Fallopian tube (tissue), 1 donor: ENCODE measurements around the gene ZNF727.

DNA sequence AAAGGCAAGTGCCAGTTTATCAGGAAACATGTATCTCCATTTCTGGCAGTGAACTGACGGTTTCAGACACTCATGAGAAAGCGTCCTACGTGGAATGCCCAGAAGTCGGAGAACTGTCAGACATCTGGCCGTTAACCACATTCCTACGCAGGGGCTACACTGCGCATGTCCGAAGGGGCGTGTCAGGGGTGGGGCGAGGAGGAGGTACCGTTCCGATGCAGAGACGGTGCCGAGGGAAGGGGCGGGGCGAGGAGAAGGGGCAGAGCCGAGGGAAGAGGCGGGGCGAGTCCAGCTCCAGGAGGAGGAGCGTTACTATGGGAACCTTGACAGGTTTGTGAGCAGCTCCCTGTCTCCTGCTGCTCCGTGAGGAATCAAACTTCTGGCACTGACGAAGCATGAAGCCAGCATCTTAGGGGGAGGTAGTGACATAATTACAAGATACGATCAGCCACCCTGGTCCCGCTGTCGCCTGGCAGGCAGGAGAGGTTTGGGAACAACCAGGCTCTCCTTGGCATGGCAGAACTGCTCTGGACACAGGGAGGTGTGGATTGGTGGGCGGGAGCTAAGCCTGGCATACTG lies 367.0 kb upstream of the NUPR2 start:
- PRO-cap, result no peak

DNA sequence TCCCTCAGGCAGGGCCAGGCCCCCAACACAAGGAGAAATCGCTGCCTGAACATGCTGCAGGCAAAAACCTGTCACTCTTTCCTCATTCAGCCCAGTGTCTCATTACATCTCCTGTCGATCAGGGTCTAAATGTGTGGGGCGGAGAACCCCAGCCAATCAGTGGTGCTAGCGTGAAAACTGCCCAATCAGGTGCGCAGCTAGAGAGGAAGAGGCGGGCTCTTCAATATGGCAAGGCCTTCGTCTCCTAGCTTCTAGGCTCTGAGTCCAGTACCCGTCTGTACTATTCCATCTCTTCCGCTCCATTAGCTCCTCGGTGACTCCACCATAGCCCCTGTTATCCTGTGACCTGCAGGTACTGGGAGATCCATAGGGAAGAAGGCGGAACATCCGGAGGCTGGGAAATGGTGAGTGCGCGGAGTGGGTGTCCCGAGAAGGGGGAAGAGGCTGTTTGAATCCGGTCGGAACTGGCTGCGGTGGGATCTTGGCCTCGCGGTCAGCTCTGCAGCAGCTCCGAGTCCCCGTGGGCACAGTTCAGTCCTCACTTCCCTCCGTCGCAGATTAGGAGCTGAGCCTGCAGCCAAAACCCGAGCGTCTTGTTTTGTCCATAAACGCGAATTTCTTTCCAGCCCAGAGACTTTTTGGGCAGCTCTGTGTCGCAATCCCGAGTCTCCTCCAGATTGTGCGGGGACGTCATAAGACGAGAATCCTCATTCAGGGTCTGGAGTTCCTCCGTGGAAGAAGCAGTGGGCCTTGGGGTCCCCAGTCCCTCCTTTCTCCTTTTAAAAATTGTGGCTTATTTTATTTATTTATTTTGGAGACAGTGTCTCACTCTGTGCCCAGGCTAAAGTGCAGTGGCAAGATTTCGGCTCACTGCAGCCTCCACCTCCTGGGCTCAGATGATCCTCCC lies at the start of gene ZNF727:
ZNF727 (plus strand) TSS at position 214 of the 907 bp plus-strand sequence.
- PRO-cap, result bidirectional peak, plus-strand start at position 223 of the sequence, minus-strand start at position 101 of the sequence; bidirectional peak, plus-strand start at position 710 of the sequence, minus-strand start at position 651 of the sequence

DNA sequence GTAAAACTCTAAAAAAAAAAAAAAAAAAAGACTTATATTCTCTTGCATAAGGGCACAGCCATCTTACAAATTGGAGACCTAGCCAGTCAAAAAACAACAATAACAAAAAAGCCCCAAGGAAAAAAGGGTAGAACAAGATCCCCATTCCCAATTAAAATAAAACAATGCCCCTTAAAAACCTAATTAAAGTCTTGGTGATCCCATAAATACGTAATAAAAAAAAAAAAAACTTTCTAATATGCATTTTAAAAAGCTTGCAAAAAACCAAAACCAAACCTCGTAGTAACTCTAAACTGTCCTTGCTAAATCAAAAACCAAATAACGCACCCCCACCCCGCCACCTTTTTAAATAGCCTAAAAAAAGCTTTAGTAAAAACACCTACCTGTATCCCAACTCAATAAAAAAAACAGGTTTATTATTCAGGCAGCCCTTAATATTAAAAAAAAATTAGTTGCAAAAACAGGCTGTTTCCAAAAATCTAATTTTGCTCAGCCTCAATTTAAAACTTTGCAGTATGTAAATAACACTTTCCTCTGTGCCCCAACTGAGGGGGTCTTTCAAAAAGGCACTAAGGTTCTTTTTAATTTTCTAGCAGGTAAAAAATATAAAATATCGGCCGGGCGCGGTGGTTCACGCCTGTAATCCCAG lies 52.7 kb downstream of the ZNF680 start:
- PRO-cap, result no peak

GRCh38 chr7:64569046-64569936 lies 6.4 kb upstream of the ZNF680 start:
- PRO-cap, result no peak

- PRO-cap, result no peak
Observed at GRCh38 chr7:64685372-64686159, 19.6 kb downstream of the ZNF107 start.

DNA sequence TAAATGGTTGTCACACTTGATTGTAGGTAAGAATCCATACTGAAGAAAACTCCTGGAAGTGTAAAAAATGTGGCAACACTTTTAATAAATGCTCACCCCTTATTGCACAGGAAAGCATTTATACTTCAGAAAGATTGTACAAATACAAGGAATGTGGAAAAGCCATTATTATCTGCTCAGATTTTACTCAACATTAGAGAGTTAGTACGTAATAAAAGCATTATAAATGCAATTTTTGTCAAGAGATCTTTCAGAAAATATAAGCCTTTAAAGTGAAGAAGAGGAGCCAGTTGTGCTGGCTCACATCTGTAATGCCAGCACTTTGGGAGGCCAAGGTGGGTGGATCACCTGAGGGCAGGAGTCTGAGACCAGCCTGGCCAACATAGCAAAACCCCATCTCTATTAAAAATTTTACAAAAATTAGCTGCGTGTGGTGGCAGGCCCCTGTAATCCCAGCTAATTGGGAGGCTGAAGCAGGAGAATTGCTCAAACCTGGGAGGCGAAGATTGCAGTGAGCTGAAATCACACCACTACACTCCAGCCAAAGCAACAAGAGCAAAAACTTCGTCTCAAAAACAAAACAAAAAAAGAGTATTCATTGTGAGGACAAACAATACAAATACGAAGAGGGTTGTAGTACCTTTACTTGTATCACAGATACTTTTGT lies 43.8 kb downstream of the ZNF107 start:
- PRO-cap, result no peak

DNA sequence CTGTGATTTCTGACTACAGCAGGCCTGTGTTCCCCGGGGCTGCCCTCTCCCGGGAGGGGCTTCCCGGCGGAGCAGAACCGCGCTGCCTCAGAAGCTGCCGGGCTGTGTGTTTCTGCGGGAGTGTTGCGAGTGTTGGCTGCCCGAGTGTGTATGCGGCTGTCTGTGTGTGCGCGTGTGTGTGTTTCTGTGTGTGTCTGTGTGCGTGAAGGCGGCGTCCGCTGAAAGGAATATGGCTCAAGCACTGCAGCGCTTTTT lies 20.3 kb upstream of the ZNF273 start:
- PRO-cap, result no peak

DNA sequence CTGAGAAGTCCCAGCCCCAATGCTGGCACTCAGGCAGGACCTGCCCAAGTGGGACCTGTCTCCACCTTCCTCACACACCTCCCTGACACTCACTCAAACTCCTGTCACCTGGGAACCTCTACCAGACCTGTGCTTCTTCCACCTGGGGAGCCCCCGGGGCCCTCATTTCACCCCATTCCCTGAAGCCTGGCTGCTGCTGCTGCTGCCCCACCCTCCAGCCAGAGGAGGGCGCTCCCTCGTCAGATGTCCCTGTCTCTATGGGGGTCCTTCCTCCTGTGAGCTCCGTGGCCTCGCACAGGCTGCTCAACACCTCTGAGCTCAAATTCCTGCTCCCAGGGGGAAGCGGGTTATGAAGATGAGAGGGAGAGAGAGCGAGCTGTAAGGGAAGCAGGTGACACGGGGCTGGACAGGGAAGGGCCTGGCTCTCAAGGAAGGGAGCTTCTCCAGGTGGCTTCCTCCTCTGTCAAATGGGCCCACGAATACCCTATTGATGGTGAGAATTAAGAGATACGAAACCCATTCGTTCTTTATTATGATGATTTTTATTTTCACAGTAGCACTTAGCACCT lies 15.0 kb upstream of the ZNF273 start:
- PRO-cap, result unidirectional peak, plus-strand start at position 321 of the sequence

- PRO-cap, result no peak
Observed at GRCh38 chr7:66076232-66076766, 680 bp downstream of the ASL start.

DNA sequence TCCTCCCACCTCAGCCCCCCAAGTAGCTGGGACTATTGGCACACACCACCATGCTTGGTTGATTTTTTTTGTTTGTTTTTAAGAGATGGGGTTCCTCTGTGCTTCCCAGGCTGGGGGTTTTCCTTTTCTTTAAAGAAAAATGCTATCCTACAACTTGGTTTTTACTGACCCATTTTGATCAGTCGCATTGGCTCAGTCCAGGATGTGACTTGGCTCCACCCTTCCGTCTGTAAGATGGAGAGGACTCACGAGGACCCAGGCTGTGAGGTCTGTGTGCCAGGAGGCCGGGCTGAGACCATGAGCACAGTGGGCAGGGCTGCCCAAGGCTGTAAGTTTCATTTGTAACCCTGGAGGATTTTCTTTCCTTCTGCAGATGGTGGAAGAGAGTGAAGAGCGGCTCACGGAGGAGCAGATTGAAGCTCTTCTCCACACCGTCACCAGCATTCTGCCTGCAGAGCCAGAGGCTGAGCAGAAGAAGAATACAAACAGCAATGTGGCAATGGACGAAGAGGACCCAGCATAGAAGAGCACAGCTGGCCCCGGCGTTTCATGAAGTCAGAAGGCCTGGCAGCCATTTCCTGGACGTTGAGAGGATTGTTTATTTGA lies 37.3 kb downstream of the CRCP start:
- PRO-cap, result bidirectional peak, plus-strand start outside the sequence, minus-strand start at position 447 of the sequence

DNA sequence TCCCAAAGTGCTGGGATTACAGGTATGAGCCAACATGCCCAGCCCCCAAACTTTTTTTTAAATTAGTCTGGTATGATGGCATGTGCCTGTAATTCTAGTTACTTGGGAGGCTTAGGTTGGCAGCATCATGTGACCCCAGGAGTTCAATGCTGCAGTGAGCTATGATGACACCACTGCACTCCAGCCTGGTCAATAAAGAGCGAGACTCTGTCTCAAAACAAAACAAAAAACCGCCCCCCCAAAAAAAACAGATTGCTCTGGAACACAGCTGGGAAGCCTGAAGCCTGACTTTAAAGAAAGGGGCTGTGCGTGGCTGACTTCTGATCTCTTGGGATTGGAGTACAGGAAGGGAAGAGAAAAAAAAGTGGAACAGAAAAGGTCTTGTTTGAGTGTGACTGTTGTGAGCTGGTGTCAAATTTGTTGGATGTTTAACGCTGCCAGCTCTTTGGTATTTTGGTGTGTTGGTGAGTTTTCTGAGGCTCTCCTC lies 20.7 kb upstream of the TPST1 start:
- PRO-cap, result no peak

- PRO-cap, result no peak
Observed at GRCh38 chr7:66190503-66190884, 14.6 kb upstream of the TPST1 start.

DNA sequence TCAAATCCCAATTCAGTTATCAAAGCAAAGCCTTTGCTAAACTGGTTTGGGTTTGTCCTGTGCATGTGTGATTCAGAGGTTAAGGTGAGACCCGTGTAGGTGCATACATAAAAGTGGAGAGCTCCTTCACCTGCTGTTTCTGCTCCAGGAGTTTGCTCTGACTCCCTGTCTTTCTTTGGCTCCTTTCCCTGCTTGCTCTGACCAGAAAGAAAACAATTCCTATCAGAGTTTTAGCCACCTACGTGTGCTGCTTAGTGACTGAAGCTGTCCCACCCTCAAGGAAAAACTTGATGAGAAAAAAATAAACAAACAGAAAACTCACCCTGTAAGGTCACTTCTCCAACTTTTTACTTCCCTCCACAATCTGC lies 101.1 kb downstream of the TPST1 start:
- PRO-cap, result unidirectional peak, plus-strand start at position 136 of the sequence; bidirectional peak, plus-strand start at position 312 of the sequence, minus-strand start at position 186 of the sequence

DNA sequence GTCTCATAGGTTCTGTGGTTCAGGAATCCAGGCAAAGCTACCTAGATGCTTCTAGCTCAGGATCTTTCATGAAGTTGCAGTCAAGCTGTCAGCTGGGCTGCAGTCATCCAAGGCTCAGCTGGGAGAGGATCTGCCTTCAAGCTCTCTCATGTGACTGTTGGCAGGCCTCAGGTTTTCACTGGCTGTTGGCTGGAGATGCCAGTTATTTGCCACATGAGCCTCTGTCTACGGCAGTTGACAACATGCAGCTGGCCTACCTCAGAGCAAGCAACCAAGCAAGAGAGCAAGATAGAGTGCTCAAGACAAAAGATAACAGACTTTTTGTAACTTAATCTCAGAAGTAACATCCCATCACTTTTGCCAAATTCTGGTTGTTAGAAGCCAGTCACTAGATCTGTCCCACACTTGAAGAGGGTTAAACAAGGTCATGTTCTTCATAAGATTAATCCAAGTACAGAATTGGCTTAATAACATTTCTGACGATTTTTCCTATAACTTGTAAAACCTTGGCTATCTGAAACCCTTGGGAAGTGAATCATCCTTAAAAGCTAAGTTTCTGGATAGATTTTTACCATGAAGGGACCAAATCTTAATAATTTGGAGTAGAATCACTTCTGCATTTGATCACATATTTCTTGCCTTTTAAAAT lies 125.9 kb downstream of the TPST1 start:
- PRO-cap, result no peak

DNA sequence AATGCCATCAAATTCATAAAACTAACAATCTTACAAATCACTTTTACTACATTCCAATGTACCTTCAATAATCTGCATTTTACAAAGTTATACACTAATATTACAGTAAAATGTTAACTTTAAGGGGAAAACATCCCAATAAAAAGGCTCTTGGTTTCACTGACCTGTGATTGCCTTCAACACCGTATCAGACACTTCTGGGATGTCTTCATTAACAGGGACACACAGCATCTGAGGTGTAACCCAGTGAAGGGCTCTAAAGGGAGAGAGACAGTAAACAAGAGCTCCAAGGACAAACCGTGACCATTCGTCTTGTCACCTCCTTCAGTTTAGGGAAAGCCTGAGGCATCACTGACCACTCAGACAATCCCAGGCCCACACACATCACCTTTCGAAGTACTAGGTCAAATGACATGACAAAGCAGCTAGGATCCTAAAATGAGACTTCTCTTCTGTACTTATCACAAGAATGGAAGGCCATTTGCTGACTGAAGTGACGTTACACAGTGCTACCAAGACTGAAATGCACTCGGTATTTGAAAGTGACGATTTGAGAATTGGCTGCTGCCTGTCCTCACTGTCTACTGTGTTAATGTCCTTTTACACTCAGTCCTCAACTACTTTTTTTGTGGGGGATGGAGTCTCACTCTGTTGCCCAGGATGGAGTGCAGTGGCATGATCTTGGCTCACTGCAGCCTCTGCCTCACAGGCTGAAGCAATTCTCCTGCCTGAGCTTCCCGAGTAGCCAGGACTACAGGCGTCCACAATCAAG lies 200.7 kb upstream of the KCTD7 start:
- PRO-cap, result no peak

GRCh38 chr7:66619580-66619928 lies 9.1 kb upstream of the KCTD7 start:
- PRO-cap, result no peak

DNA sequence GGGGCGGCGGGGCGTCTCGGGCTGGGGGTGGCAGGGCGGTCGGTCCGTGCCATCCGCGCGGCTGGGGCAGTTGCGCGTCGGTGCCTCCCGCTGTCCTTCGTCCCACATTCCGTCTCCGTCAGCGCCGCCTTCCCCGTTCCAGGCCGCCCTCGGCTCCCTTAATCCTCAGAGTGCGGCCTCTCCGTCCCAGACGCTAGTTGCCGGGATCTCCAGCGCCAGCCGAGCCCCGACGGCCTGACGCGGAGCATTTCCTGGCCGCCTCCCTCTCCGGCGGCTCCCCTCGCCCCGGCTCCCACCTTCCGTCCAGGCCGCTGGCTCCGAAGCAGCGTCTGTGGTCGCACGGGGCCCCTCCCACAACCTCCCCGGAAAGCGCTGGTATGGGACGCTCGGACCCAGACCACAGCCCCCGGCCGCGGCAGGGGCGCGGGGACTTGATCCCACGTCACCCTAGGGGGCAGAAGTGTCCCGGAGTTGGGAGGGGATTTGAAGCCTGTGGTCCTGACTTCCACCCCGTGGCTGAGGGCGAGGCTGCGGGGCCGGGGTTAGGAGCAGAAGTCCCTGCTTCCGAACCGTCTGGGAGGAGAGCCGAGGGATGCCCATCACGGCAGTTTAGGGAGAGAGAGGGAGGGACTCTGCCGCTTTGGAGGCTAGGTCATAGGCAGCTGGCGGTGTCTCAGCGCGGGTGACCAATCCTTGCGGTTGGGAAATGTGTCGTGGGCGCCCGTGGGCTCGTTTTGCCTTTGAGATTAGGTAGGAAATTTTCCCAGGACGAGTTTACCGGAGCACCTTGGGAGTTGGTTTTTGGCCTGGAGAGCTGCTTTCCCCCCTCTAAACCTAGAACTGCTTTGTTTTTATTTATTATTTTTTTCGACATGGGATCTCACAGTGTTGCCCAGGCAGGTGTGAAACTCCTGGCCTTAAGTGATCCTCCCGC lies 581 bp downstream of the RABGEF1 start:
- PRO-cap, result bidirectional peak, plus-strand start at position 297 of the sequence, minus-strand start at position 304 of the sequence; bidirectional peak, plus-strand start at position 363 of the sequence, minus-strand start at position 324 of the sequence; unidirectional peak, minus-strand start at position 611 of the sequence

DNA sequence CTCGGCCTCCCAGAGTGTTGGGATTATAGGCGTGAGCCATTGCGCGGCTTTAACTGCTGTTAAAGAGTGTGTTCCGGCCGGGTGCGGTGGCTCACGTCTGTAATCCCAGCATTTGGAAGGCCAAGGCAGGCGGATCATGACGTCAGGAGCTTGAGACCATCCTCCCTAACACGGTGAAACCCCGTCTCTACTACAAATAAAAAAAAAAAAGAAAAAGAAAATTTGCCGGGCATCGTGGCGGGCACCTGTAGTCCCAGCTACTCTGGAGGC lies 1.2 kb downstream of the RABGEF1 start:
- PRO-cap, result no peak

- PRO-cap, result no peak
Observed at GRCh38 chr7:66761488-66762214, 21.1 kb downstream of the RABGEF1 start.

GRCh38 chr7:66777830-66778726 lies 37.5 kb downstream of the RABGEF1 start:
- PRO-cap, result no peak